ENCODE results near the genes KDM5B and BTG2.

GRCh38 chr1:202520141-202521270, 172.0 kb downstream of the PPP1R12B start:
- PRO-cap = no peak
- RAMPAGE, long total RNA, 4 experiments = no peak in any of the 4 experiments

GRCh38 chr1:202578125-202578826, 132.0 kb downstream of the SYT2 start:
- PRO-cap = no peak
- RAMPAGE, long total RNA, 4 experiments = no peak in any of the 4 experiments

GRCh38 chr1:202756058-202756823, 46.0 kb upstream of the SYT2 start:
- PRO-cap = no peak
- RAMPAGE, long total RNA, 4 experiments = no peak in any of the 4 experiments

DNA sequence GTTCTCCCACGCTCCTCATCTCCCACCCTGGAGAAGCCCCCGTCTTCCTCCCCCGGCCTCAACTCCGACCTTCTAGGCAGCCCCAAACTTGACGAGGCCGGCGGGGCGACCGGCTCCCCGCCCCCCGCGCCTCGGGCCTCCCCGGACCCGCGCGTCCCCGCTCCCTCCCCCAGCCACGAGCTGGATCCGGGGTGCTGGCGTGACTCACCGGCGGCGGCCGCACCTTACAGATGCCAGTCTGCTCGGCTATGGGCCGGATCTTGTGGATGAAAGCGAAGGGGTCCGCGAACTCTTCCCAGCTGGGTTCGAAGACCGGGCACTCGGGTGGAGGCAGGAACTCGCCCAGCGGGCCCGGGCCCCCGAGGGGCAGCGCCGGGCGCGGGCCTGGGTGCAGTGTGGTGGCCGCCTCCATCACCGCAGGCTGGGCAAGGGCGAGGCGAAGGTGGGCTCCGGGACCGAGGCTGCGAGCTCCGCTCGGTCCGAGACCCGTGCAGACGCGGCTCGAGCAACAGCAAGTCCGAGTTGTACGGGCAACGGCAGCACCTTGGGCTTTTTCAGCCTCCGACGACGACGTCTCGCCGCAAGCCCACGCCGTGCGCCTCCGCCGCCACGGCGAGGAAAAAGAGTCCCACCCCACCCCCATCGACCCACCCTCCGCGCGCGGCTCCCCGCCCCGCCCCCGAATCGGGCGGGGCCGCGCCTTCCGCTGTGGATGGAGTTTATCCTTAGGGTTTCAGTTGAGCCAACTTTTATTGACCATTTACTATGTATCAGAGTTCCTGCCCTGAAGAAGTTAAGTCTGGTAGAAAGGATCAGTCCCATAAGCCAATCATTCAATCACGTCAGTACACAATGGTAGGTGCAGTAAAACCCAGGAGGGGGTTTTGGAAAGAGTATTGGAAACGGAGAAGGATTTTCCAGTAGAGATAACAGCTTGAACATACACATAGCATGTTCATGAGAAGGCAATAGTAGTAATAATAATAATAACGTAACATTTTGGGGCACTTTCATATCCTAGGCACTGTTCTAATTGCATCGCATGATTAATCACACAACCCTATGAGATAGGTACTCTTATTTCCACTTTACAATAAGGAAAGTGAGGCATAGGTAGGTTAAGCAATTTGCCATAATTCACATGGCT, at the start of gene KDM5B:
Gene KDM5B, minus strand, starts transcription at position 528 of the 1,147 bp plus-strand sequence.
- PRO-cap = bidirectional peak, plus-strand start at position 207 of the sequence, minus-strand start at position 177 of the sequence; bidirectional peak, plus-strand start at position 684 of the sequence, minus-strand start at position 577 of the sequence
- RAMPAGE, long total RNA, 4 experiments = start-site peak on the minus strand in 3 of 4 experiments, centred at positions 174 to 572 of the sequence, 43 to 716 reads per replicate

DNA sequence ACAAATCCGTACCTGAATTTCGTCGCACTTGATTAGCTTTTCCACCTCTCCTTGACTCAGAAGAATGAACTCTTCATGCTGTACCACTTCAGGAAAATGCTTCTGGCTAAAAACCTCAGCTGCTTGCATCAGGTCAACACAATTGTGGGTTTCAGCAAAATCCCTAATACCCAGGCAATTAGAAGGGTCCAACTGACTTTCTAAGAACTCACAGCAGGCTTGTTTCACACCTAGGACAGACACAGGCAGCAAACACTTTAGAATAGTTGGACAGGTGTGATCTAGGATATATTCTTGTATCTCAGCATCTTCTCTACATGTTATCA, 8.9 kb downstream of the KLHL12 start:
- PRO-cap = no peak
- RAMPAGE, long total RNA, 4 experiments = no peak in any of the 4 experiments

GRCh38 chr1:202940315-202940594, 13.2 kb upstream of the KLHL12 start:
- PRO-cap = no peak
- RAMPAGE, long total RNA, 4 experiments = no peak in any of the 4 experiments

DNA sequence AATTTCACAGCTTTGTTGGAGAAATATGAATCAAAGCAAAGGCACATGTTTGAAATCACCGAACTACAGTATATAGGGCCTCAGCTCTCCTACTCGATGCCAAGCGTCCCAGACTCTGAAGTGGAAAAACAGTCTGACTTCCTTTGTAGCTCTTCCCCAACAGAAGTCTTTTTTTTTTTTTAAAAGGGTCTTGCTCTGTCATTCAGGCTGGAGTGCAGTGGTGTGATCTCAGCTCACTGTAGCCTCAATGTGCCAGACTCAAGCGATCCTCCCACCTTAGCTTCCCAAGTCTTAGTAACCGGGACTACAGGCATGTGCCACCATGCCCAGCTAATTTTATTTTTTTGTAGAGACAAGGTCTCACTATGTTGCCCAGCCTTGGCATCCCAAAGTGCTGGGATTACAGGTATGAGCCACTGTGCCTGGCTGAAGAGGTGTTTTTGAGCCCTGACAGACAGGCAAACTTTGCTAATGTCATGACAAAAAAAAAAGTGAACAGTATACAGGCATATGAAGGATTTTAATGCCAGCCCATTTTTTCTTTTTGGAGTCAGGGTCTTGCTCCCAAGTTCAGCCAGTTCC, 3.0 kb downstream of the ADIPOR1 start:
- PRO-cap = unidirectional peak, minus-strand start at position 117 of the sequence
- RAMPAGE, long total RNA, 4 experiments = no peak in any of the 4 experiments

GRCh38 chr1:202958681-202959009, 533 bp upstream of the ADIPOR1 start:
- PRO-cap = no peak
- RAMPAGE, long total RNA, 4 experiments = no peak in any of the 4 experiments

GRCh38 chr1:202968718-202969304, 1.8 kb upstream of the CYB5R1 start:
- PRO-cap = bidirectional peak, plus-strand start at chr1:202969189, minus-strand start at chr1:202968960
- RAMPAGE, long total RNA, 4 experiments = no peak in any of the 4 experiments

DNA sequence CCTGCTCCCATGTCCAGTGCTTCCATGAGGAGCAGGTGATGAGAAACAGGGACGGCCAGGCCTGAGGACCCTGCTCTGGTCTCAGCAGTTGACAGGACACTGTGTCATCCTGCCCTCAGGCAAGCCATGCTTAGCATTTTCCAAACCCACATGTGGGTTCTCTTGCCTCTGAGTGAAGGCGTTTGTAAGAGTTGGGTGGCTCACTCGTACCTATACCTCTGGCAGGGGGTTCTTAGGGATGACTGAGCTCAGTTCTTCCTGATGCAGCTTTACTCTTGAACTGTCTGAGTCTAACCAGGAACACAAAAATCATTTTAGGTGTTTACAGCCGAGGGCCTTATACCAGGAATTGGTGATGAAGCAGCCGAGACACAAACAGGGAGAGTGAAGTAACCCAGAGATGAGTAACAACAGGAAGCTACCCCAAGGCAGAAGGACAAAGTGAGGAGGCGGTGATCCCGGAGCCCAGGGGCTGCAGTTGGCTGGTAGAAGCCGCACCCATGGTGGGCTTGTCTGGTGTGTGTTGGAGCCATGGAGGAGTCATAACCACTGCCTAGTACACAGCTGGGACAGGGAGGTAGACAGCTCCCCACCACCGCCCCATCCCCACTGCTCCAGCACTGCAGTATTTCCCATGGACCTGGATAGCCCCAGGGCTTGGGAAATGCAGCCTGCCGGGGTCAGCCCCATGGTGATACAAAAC, 21.4 kb downstream of the MYBPH start:
- PRO-cap = no peak
- RAMPAGE, long total RNA, 4 experiments = no peak in any of the 4 experiments

GRCh38 chr1:203177231-203178026, 1.8 kb upstream of the MYBPH start:
- PRO-cap = unidirectional peak, minus-strand start at chr1:203177505
- RAMPAGE, long total RNA, 4 experiments = no peak in any of the 4 experiments

GRCh38 chr1:203270780-203271328, 34.5 kb upstream of the BTG2 start:
- PRO-cap = no peak
- RAMPAGE, long total RNA, 4 experiments = no peak in any of the 4 experiments

GRCh38 chr1:203305434-203305863, at the start of gene BTG2:
Gene BTG2 (plus strand): TSS chr1:203305519.
- PRO-cap = bidirectional peak, plus-strand start at chr1:203305519, minus-strand start at chr1:203305315; unidirectional peak, plus-strand start at chr1:203305741; unidirectional peak, plus-strand start at chr1:203305814
- RAMPAGE, long total RNA, 4 experiments = start-site peak on the plus strand in 3 of 4 experiments, at chr1:203305500-203305738 at its widest, 177 to 1,159 reads per replicate

GRCh38 chr1:203316303-203317175, 11.2 kb downstream of the BTG2 start:
- PRO-cap = no peak
- RAMPAGE, long total RNA, 4 experiments = no peak in any of the 4 experiments

- PRO-cap = no peak
- RAMPAGE, long total RNA, 4 experiments = start-site peak on the minus strand in 1 of 4 experiments, at chr1:203483367-203483426 at its widest, 42 reads per replicate
These were observed 7.8 kb downstream of the PRELP start for GRCh38 chr1:203483213-203483936.

DNA sequence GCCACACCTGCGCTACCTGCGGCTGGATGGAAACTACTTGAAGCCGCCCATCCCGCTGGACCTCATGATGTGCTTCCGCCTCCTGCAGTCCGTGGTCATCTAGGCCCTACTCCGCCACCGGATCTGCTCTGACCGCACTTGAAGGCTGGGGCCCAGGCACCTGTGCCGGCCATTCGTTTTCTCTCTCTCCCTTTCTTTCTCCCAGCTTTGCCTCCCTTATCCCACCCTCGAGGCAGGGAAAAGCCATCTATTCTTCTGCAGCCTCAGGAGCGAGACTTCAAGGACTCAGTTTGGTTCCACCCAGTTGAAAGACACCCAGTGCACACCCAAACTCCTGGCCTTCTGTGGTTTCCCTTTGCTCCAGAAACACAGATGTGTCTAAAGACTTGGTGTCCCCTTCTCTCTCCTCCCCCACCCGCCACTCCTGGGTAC, 7.2 kb upstream of the OPTC start:
- PRO-cap = no peak
- RAMPAGE, long total RNA, 4 experiments = no peak in any of the 4 experiments

DNA sequence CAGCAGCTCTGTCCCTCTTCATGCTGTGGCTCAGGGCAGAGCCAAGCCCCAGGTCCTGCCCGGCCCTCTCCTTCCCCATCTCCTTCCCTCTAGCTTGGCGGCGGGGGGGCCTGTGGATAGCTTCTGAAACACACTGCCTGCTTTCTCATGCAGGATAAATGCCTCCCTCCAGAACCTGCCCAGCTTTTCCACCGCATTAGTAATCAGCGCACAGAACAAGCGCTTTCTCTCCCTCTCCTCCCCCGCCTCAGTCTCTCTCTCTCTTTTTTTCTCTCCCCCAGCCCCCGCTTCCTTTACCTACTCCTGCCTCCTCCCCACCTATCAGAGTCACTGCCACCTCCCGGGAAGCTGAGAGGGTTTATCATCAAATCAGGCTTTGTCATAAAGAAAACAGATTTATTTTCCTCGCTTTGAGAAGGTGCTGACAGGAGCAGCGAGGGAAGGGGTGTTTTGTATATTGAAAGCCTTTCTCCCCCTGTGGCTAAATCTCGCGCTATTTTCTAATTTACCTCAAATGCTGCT, 20.1 kb downstream of the OPTC start:
- PRO-cap = bidirectional peak, plus-strand start at position 196 of the sequence, minus-strand start at position 91 of the sequence
- RAMPAGE, long total RNA, 4 experiments = no peak in any of the 4 experiments

DNA sequence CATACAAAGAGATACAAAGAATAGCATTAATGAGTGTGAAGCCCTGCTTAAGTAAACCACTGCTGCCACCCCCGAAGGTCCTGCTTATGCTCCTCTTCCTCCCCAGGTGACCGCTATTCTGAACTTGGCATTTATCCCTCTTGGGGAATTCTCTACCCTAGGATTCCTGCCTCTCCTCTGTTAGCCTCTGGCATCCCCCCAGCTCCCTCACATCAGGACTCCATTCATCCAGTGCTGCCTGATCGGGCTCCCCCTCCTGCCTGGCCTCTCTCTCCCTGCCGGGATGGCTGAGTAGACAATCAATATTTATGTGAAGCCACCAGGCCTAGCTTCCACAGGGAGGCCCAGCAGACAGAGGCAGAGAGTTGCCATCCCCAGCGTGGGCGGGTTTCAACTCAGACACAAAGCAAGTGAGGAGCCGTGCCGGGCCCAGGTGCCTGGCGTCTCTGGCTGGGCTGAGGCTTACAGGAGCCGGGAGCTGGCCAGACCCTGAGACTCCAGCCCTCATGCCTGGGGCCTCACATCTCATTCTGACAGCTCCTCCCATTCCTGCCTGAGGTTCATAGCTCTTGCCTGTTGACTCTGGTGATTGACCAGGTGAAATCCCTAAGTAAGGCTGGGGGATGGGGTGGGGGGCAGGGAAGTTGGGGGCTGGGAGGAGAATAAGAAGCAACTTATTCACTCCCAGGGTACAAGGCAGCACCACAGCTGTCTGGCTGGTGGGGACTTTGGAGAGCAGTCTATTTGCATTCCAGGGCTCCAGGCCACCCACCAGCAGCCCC, 34.5 kb upstream of the ATP2B4 start:
- PRO-cap = unidirectional peak, minus-strand start at position 412 of the sequence
- RAMPAGE, long total RNA, 4 experiments = no peak in any of the 4 experiments

- PRO-cap = bidirectional peak, plus-strand start at chr1:203629691, minus-strand start at chr1:203629584; unidirectional peak, minus-strand start at chr1:203629984
- RAMPAGE, long total RNA, 4 experiments = no peak in any of the 4 experiments
These were observed 3.0 kb downstream of the ATP2B4 start for GRCh38 chr1:203629211-203630392.

DNA sequence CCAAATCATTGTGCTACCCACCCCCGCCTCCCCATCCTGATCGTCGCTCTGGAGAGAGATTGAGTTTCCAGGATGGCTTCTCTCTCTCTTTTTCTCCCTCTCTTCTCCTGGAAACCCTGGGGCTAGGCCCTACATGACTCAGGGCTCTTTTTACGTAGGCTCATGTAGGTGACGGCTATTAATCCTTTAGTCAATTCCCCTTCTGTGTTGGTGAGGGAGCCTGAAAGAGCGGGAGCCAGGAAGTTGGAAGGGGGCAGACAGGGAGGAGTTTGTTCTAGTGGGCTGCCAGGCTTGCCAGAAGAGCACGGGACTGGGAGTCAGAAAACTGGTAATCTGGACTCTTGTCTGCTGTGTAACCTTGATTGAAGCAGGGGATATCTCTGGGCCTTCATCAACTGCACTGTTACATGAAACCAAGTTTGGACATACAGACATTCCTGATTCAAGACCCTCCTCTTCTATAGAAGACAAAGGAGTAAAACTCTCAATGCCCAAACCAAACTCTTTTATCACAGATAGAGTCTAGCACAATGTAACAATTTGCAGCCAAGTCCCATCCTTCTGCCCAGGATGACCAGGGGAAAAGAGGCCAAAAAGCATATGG, 9.8 kb downstream of the ATP2B4 start:
- PRO-cap = no peak
- RAMPAGE, long total RNA, 4 experiments = no peak in any of the 4 experiments